ENCODE results near the gene SOX11.

- PRO-cap = no peak
Measured at GRCh38 chr2:3557282-3557481, 951 bp downstream of the RNASEH1 start.

DNA sequence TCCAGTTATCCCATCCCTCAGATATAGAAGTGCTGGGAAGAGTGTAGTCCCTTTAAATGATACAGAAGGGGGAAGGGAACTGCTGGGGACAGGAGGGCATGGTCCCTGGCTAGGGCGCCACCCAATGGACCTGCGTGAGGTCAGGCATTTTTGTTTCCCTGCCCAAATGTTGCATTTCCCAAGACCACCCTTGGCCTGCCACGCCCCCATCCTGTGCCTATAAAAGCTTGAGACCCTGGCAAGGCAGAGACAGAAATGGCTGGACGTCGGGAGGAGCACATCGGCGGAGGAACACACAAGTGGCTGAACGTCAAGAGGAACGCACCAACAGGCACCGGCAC, 35.8 kb downstream of the DCDC2C start:
- PRO-cap = no peak

DNA sequence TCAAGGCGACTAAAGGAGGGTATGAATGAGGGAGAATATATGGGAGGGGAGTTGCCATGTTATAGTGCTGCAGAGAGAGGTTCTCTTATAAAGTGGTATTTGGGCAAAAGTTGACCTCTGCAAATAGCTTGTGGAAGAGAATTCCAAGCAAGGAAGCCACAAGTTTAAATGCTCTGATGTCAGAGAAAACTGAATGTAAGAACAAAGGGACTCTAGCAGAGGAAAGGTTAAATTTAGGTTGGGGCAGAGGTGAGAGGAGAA, 575.7 kb upstream of the SOX11 start:
- PRO-cap = no peak

DNA sequence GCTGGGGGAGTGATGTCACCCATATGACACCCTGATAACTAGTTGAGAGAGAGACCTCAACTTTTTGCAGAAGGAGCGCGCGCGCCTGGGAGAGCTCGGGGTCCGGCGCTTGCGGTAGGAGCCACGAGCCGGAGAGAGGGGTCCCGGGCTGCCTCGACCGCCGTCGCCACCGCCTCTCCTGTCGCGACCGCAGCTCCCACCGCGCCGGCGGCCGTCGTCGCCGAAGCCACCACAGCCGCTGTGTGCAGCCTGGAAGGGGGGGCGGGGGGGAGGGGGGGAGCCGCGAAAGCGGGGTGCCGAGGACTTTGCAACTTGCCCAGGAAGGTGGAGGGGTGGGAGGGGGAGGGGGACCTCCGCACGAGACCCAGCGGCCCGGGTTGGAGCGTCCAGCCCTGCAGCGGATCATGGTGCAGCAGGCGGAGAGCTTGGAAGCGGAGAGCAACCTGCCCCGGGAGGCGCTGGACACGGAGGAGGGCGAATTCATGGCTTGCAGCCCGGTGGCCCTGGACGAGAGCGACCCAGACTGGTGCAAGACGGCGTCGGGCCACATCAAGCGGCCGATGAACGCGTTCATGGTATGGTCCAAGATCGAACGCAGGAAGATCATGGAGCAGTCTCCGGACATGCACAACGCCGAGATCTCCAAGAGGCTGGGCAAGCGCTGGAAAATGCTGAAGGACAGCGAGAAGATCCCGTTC, at the start of gene SOX11:
Gene SOX11, plus strand, starts transcription at position 67 of the 698 bp plus-strand sequence.
- PRO-cap = no peak

GRCh38 chr2:5726282-5726654, 34.1 kb downstream of the SOX11 start:
- PRO-cap = no peak

DNA sequence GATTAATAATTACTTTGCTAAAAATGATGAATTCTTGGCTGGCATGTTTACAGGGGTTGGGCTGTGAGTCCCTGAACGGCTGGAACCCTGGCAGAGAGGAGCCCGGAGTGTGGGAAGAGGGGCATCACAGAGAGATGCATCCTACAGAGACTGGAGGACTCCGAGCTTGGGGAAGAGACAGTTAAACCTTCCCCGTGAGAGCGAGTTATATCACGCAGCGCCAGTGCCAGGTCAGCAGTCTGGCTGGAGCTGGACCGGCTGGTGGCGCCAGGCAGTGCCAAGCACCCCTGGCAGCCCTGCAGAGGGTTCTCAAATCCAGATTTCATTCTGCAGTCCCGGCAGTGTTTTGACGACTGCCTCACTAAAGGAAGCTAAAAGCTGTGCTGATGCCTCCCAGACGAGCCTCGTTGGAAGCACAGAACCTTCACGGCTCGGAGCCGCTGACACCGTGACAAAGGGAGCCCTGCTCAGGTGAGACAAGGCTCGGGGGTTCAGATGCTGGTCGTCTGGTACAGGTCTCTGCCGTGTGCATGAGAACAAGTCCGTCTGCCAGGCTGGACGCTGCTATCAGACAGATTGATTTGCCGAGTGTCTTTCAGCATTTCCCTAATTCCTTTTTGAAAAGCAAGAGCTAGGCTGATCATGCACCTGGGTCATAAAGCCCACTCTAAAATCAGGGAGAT, 240.4 kb downstream of the SOX11 start:
- PRO-cap = no peak

GRCh38 chr2:6886979-6887210, 9.3 kb downstream of the RSAD2 start:
- PRO-cap = no peak

DNA sequence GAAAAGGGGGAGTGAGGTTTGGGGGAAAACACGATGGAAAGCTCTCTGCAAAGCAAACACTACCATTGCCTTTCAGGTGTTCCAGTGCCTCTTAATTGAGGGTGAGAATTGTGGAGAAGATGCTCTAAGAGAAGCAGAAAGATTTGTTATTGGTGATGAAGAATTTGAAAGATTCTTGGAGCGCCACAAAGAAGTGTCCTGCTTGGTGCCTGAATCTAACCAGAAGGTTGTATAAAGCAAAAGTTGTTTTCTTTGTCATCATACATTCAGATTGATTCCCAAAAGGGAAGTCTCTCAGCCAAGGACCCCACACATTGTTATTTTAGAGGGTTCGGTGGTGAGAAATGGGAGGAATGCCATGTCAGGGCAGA, 12.5 kb downstream of the RSAD2 start:
- PRO-cap = no peak

DNA sequence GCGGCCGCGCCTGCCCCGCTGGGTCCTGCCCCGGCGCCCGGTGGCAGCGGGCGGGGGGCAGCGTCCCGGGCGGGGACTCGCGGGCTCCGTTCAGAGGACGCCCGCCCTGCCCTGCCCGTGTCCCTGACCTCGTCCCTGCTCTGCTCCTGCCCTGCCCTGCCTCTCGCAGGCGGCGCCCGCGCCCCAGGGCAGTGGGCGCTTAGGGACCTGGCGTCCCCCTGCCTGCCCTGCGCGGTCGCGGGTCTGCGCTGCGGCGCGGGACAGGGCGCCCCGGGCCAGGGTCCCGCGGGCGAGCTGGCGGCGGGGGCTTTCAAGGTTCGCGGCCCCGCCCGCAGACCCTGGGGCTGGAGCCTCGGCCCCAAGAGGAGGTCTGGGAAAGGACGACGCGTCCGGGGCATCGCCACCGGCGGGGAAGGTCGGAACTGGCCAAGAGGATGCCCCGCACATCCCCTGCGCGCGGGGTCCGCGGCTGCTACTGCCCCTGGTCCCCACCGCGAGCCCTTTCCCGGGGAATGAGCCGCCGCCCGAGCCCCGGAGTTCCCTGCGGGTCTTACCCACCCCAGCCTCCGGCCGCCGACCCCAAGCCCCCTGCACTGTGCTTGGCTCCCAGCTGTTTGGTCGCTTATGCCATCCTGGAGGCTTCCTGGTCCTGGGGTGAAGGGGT, 647 bp downstream of the RNF144A start:
- PRO-cap = bidirectional peak, plus-strand start at position 118 of the sequence, minus-strand start at position 137 of the sequence

DNA sequence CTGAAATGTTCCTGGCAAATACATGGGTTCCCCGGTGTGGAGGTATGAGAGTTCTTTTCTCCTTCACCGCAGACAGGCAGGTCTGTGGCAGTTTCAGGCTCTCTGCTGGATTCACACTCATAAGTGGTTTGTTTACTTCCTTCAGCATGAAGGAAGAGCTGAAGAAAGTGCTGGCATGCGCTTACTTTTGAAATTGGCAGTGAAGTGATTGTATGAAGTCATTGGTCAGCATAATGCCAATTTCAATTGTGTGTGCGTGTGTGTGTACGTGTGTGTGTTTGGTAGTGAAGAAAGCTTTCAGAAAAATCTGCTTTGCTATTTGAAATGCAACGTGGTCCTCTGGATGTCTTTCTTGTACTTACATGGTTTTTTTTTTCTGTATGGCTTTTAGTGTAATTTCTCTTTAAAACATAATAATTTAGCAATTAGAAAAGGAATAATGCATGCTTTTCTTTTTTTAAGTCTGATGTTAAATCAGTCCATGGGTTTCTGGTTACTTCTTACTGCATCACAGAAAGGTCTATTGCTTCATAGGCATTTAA, 43.6 kb downstream of the RNF144A start:
- PRO-cap = no peak

- PRO-cap = no peak
Measured at GRCh38 chr2:7020327-7020811, 103.2 kb downstream of the RNF144A start.

- PRO-cap = no peak
Measured at GRCh38 chr2:7064083-7064887, 147.1 kb downstream of the RNF144A start.

DNA sequence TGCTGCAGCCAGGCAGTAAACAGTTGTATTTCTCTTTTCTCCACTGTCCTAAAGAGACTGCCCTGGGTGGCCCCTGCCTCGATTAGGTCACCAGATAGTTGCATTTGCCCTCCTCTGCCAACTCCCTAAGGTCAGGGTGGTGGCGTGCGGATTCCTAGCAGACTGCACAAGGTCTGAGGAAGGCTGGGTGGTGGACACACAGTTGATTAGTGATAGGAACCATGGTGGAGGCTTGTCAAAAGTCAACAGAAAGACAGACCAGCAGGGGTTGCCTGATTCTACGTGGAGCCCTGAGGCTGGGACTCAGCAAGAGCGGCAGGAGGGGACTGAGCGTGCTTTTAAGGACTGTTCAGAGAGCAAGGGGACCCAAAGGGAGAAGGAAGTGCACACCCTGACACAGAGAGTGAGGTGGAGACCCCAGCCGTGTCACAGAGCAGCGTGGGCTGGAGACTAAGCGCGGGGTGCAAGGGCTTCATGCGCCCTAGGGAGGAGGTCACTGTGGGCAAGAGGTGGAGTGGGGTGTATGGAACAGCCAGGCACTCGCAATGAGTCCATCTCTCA, 513.2 kb downstream of the RNF144A start:
- PRO-cap = unidirectional peak, plus-strand start at position 369 of the sequence

DNA sequence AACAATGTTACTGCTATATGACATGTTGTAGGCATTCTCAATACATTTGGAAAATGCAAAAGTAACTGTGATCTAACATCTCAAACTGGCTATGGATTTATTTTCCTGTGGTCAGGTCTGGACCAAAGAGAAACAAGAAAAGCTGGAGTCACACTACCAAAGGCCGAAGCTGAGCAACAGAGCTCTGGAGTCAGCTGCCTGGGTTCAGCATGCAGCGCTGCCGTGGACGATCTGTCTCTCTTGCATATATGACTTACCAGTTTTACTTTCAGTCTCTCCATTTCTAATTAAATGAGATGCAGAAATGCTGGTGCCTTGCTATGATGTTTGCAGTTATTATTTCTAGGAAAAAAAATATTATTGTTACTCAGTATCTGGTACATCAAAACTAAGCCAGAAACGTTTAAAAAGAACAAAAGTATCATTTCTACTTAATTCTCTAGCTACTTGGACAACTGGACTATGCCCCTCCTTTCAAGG, 813.2 kb downstream of the RNF144A start:
- PRO-cap = unidirectional peak, minus-strand start at position 233 of the sequence

DNA sequence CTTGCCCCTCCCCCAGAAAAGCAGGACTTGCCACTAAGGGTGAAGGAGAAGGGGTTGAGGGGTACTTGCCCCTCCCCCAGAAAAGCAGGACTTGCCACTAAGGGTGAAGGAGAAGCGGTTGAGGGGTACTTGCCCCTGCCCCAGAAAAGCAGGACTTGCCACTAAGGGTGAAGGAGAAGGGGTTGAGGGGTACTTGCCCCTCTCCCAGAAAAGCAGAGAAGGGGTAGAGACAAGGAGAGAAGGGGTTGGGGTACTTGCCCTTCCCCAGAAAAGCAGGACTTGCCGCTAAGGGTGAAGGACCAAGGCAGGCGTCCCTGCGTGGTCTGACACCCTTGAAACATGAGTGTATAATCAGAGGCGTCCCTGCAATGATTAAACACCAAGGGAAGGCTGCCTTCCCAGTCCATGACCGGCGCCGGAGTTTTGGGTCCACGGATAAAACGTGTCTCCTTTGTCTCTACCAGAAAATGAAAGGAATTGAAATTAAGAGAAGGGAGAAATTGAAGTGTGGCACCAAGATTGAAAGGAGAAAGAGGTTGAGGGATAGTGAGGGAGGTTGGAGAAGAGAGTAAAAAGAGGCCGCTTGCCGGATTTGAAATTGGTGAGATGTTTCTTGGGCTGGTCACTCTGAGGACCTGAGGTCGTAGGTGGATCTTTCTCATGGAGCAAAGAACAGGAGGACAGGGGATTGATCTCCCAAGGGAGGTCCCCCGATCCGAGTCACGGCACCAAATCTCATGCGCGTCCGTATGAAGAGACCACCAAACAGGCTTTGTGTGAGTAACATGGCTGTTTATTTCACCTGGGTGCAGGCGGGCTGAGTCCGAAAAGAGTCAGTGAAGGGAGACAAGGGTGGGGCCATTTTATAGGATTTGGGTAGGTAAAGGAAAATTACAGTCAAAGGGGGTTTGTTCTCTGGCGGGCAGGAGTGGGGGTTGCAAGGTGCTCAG, 803.9 kb upstream of the ID2 start:
- PRO-cap = no peak

DNA sequence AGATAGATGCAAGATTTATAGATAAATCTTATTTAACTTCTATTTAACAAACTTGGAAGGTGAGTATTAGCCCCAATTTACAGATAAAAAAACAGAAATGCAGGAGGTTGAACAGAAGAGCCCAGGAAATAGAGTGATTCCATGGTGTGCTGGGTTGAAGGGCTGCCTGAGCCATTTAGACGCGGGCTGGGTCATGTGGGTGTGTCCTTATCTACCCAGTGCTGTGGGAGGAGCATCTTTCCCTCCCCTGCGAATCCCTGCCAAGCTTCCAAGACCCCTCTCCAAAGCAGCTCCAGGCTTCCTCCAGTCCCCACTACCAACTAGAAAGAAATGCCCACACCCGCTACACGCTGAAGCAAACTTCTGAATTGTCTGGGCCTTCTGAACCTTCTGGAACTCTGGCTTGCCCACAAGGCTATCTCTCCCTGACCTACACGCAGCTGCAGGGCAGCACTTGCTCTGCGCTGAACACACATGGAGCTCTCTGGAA, 562.9 kb upstream of the ID2 start:
- PRO-cap = no peak

DNA sequence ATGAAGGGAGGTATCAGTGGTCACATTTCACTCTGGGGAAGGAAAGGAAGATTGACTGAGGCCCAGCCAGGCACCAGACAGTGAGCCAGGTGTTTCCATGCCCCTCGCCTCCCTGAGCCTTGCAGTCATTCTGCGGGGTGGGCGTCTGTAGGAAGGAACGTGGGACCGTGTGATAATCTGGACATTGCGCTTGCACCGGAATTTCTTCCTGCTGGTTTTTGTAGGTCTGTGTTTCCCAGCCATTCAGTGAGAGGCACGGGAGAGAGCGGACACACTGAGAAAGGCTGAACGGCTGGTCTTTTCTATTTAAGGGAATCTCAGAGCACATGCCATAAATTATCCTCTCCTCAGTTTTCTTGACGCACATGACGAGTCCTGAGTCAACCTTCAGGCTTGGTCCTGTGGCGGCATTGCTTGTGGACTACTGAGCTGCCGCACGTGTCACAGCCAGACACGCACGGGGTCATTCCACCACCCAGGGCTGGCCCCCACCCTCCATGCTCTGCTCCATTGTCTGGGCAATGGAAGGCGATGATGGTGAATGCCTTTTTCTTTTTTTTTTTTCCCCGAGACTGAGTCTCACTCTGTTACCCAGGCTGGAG, 519.3 kb upstream of the ID2 start:
- PRO-cap = no peak

GRCh38 chr2:8193482-8194777, 487.9 kb upstream of the ID2 start:
- PRO-cap = no peak

DNA sequence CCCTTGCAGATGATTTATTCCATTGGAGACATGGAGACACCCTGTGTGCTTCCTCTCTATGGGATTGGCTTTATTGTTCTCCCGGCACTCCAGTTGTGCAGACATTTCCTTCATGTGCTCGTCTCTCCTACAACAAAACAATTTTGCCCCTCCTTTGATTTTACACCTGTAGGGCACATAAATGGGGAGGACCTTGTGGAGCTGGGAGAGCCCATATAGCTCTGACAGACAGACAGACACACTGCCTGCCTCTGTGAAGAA, 446.6 kb upstream of the ID2 start:
- PRO-cap = no peak

GRCh38 chr2:8249150-8249750, 432.6 kb upstream of the ID2 start:
- PRO-cap = no peak

Data from mucosa of descending colon (tissue), 1 donor.